Mesangial cell (primary cell): ENCODE results near the gene DOCK8.

- RAMPAGE, long total RNA, result no peak
Observed at GRCh38 chr9:72606-73011, 43.4 kb upstream of the WASHC1 start.

DNA sequence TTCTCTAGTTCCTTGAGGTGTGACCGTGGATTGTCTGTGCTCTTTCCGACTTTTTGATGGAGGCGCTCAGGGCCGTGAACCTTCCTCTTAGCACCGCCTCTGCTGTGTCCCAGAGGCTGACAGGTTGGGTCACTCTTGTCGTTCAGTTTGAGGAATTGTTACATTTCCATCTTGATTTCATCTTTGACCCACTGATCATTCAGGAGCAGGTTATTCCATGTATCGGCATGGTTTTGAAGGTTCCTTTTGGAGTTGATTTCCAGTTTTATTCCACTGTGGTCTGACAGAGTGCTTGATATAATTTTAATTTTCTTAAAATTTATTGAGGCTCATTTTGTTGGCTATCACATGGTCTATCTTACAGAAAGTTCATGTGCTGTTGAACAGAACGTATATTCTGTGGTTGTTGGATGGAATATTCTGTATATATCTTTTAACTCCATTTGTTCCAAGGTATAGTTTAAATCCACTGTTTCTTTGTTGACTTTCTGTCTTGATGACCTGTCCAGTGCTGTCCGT is 8.6 kb upstream of the FOXD4 start:
- RAMPAGE, long total RNA, result no peak

- RAMPAGE, long total RNA, result no peak
Observed at GRCh38 chr9:211407-211960, 3.2 kb upstream of the DOCK8 start.

DNA sequence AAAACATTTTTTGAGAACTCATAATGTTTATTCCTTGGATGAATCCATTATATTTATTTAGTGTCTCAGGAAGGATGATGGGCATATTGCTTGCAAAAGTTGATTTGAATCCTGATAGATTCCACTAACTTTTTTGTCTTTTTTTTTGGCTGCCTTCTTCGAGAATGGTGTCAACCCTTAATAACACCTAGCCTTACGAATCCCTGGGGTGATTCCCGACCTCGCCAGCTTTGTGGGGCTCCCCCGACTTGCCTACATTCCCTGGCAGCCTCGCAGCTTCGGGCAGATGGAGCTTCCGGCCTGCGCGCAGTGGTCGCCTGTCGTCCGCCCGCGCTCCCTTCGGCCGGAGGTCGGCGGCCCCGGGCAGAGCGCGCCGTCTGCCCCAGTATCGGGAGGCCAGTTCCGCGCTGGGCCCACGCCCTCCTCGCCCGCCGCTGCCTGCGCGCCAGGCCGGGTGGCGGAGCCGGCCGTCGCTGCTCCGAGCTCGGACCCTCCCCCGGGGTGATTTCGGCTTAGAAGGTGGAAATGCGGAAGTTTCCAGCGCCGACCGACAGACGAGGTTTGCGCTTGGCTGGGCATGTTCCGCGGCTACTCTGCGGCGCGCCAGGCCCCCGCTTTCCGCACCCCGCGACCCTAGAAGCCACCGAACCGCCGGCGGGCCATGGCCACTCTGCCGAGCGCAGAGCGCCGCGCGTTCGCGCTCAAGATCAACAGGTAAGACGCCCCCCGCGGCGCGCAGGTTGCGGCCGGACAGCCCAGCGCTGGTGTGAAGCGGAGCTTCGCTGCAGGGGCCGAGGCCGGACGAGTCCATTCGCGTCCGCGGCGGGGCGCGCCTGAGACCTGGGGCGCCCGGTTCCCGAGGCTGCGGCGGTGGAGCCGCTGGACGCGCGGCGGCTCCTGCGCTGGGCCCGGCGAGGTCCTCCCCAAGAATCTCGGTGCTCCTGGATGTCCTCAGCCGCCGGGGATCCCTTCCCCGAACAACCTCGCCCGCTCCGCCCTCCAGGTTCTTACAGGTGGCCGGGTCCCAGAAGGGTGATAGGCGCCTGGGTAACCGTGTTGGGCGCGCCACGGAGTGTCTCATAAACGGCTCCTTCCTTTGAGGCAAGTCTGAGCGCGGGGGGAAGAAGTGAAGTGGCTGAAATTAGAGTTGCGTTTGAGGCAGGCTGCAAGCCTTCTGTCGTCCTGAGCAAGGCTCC is at the start of gene DOCK8:
Gene DOCK8, plus strand, starts transcription at position 550 of the 1,196 bp plus-strand sequence.
- RAMPAGE, long total RNA, result no peak

DNA sequence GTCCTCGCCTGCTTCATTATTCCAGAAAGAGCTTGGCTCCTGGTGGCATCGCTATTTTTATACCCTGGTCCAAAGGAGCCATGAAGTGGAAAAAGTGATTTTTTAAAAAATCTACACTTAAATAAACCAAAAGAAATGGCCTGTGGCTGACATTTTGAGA is 727 bp downstream of the DOCK8 start:
- RAMPAGE, long total RNA, result no peak

- RAMPAGE, long total RNA, result no peak
Observed at GRCh38 chr9:219721-220177, 5.1 kb downstream of the DOCK8 start.

- RAMPAGE, long total RNA, result no peak
Observed at GRCh38 chr9:279648-280052, 65.0 kb downstream of the DOCK8 start.

GRCh38 chr9:375357-375607 is 129.2 kb upstream of the KANK1 start:
- RAMPAGE, long total RNA, result no peak

DNA sequence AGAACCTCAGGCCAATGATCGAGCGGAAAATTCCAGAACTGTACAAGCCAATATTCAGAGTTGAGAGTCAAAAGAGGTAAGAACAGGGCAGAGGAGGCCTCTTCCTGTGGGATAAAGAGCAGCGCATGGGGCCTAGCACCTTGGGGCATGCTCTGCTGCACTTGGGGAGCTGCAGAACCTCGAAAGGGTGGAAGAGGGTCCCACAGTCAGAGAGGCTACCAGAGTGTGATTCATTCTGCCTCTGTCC is 41.0 kb upstream of the KANK1 start:
- RAMPAGE, long total RNA, result no peak

DNA sequence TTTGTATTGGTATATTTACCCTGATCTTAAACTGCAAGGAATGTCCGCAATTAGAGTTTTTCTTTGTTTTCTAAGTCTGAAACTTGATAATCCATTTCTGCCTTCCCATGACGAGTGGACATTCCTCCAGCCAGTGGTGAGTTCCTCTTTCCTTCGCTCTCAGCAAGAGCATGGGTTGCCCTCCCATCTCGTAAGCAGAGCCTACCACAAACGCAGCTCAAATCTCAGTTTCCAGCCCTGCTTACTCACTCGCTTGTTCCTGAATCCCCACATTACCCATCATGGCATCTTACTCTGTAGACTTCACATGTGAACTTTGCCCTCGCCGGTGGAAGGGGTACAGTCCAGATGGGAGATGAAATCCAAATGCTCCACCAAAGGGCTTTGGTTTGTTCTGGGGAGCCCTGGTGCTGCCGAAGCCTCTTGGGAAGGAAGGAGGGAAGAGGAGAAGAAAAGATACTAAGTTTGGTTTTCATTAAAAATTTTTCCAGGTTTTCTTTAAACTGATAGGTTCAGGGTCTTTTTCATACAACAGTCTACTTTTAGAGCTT is 117.1 kb downstream of the KANK1 start:
- RAMPAGE, long total RNA, result no peak

- RAMPAGE, long total RNA, result no peak
Observed at GRCh38 chr9:677394-678372, 163.8 kb upstream of the DMRT1 start.

GRCh38 chr9:694414-695487 is 146.7 kb upstream of the DMRT1 start:
- RAMPAGE, long total RNA, result no peak

GRCh38 chr9:730868-731433 is 110.5 kb upstream of the DMRT1 start:
- RAMPAGE, long total RNA, result no peak

DNA sequence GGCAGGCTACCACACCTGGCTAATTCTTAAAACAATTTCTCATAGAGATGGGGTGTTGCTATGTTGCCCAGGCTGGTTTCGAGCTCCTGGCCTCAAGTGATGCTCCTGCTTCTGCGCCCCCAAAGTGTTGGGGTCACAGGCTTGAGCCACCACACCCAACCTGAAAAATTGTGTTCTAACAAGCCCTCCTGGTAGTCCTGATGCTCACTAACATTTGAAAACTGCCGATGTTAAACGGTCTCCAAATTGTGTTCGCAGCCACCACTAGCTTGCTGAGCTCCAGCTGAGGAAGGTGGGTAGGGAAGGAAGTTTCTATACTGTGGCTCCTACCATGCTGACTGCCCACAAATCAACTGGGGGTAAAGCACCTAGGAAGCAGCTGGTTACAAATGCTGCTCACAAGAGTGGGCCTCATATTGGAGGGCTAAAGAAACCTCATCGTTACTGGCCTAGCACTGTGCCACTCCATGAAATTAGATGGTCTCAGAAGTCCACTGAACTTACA is 34.4 kb downstream of the DMRT3 start:
- RAMPAGE, long total RNA, result no peak

DNA sequence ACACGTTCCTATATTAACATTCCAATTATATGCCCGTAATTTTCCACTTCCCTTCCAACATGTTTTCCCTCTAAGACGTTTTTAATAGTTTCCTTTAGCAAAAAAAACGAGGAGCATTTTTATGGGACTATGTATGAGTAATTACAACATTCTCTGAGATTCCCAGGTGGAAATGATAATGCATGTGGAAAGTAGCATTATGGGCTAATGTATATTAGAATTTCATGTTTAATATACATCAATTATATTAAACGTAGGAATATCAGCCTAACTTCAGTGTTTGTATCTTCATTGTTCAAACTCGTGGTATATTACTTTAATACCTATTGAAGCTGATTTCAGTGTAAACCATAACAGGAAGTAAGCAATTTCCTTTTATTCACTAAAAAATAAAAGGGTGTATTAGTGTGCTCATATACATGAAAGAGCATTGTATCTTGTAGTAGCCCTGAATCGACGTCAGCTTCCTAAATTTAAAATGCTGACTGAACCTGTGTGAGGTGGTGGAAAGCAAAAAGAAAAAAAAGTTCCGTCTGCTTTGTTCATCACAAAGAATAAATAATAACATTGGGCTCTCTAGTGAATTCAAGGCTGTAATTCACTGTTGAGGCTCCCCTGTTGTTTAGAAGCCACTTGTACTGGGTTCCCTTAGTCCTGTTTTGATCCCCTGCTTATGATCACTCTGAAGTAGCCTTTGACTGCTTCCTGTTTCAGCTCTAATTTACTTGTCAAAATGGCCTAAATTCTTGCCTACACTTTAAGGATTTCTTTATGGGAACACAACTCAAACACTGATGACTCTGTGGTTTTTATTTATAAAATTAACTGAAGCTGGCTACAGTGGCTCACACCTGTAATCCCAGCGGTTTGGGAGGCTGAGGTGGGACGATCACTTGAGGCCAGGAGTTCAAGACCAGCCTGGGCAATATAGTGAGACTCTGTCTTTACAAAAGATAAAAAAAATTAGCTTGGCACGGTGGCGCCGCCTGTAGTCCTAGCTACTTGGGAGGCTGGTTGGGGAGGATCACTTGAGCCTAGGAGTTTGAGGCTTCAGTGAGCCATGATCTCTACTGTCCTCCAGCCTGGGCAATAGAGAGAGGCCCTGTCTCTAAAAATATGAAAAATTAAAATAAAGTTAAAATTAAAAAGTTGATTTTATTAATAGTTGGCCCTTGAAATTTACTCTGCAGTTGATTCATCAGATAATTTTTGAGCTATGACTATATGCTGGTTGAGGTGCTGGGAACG is 11.6 kb downstream of the SMARCA2 start:
- RAMPAGE, long total RNA, result no peak

- RAMPAGE, long total RNA, result no peak
Observed at GRCh38 chr9:2157091-2157780, 142.1 kb downstream of the SMARCA2 start.

- RAMPAGE, long total RNA, result no peak
Observed at GRCh38 chr9:2162556-2163285, 147.6 kb downstream of the SMARCA2 start.

GRCh38 chr9:2185859-2186239 is 170.7 kb downstream of the SMARCA2 start:
- RAMPAGE, long total RNA, result no peak

DNA sequence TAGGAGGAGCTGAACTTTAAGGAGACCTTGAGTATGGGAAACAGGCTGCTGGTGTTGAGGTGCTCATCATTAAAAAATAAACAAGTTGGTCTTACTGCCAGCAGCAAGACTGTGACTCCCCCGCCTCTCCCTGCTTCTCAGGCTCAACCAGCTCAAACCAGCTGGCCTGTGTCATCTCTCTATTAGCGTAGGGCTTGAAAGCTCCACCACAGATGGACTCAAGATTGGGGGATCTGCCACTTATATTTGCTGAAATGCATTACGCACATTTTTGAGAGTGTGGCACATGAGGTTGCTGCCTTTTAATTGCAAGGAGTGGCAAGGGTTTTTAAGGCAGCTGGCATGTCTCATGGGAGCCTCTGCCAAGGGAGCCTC is 219.1 kb downstream of the SMARCA2 start:
- RAMPAGE, long total RNA, result no peak

- RAMPAGE, long total RNA, result no peak
Observed at GRCh38 chr9:2275755-2276170, 260.6 kb downstream of the SMARCA2 start.